Measurements from ENCODE around the genes PRLH and SCLY.

- PRO-cap: no peak
These were observed 112.9 kb upstream of the COPS8 start for GRCh38 chr2:236972557-236973372.

- PRO-cap: no peak
These were observed 21.4 kb upstream of the COPS8 start for GRCh38 chr2:237064171-237064773.

GRCh38 chr2:237213692-237214070 is 128.0 kb downstream of the COPS8 start:
- PRO-cap: no peak

- PRO-cap: no peak
These were observed 145.9 kb downstream of the COL6A3 start for GRCh38 chr2:237267851-237268598.

DNA sequence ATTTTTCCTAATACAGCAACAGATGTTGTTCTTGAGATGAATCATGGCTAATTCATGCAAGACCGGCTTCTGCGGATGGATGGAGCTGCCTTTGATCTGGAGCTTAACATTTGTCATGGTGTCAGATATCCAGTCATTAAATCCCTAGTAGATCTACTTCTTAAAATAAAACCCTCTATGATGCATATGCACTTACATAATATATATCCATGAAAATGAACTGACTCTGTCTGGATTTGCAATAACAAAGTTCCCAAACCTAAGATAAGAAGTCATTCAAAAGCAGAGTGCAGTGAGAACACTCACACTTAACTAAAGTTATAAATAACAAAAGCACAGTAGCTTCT is 114.0 kb downstream of the COL6A3 start:
- PRO-cap: no peak

- PRO-cap: no peak
These were observed 79.4 kb downstream of the COL6A3 start for GRCh38 chr2:237334512-237334992.

DNA sequence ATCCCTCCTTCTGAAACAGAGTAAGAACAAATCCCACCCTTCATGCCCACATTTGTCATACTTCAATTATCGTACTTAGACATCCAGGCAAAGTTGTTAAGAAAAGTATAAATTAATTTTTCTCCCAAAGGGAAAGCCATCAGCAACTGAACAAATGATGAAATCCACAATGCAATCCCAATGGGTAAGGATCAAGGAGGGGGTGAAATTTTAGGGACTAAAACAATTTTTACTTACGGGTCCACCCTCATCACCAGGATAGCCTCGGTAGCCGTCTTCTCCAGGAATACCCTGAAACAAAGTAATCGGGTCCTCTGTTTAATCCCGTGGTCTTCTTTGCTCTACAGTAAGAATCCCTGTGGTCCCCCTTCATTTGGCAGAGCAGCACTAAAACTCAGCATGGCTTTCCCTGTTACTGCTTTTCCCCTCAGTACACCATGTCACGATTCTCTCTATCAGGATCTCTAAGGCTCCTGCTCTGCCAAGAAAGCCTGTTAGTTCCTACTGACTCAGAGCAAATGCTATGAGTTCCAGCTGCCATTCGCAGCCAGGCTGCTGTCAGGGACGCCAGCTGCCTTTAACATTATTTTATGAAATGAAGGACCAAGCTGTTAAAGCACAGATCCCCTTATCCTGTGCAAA is 53.0 kb downstream of the COL6A3 start:
- PRO-cap: no peak

GRCh38 chr2:237411730-237412529 is 2.0 kb downstream of the COL6A3 start:
- PRO-cap: no peak

DNA sequence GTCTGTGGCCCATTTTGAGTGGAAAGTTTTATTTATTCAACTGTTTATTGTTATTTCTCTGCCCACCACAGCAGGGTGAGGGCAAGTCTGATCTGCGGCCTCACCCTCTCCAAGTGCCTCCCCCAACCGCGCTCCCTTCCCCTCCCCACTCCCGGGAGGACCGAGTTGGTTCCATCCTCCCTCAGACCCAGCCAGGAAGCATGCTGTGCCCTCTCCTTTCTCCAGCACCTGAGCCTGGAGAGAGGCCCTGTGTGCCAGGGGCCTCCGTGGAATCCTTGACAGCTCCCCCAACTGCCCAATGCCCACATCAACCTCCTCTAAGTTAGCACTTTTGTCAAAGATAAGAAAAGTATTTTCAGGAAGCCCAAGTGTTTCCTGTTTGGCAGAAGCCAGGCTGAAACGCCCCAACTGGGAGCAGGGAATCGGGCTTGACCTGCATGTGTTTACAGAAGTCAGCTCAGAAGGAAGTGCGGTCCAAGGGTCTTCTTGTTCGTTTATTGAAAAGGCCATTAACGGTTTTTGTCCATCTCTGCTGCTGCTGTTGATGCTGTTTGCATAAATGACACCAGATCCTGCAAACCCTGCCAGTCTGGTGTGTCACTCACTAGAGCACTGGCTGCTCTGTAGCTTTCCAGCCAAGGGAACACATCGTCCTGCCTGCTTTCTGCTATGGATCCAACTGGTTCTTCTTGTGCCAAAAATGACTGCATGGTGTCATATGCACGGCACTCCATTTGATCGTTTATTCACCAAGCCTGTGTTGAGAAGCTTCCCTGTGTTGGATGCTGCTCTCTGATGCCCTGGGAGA is 35.3 kb upstream of the COL6A3 start:
- PRO-cap: no peak

- PRO-cap: no peak
These were observed 35.6 kb upstream of the MLPH start for GRCh38 chr2:237451401-237451839.

GRCh38 chr2:237503291-237503655 is 16.2 kb downstream of the MLPH start:
- PRO-cap: no peak

DNA sequence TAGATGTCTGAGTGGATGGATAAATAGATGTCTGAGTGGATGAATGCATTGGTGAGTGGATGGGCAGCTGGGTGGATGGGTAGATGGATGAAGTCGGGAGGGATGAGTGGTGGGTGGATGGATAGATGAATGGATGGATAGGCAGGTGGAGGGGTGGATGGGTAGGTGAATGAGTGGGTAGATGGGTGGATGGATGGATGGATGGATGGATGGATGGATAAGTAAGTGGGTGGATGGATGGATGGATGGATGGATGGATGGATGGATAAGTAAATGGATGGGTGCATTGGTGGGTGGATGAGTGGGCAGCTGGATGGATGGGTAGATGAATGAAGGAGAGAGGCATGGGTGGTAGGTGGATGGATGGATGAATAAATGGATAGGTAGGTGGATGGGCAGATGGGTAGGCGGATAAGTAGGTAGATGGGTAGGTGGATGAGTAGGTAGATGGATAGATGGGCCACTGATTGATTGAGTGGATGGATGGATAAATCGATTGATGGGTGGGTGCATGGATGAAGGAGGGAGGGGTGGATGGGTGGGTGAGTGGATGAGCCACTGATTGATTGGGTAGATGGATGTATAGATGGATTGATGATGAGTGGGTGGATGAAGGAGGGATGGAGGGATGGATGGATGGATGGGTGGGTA is 30.6 kb downstream of the MLPH start:
- PRO-cap: no peak

GRCh38 chr2:237540766-237541381 is 25.5 kb upstream of the PRLH start:
- PRO-cap: no peak

- PRO-cap: no peak
These were observed at the start of gene PRLH for GRCh38 chr2:237566426-237566696. TSS of gene PRLH (plus strand) at chr2:237566574.

- PRO-cap: no peak
These were observed 34.6 kb downstream of the LRRFIP1 start for GRCh38 chr2:237661906-237662540.

DNA sequence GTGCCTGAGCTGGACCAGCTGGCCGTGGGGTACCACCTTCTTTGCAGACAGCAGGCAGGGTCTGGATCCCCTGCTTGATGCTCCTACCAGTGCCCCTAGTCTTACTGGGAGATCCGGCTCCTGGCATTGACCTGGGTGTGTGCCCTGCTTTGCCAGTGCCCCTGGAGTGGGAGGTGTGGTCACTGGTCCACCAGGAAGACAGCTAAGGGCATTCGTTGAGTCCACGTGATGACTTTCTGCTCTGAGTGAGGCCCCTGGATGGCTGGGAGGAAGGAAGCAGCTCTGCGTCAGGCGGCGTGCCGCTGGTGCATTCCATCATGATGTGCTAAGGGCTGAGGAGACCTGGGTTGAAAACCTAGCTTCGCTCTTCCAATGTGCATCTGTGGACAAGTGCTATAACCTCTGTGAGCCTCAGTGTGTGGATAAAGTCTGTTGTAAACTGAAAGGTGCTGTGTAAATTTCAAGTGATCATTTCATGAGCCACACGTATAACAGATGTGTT is 59.5 kb downstream of the LRRFIP1 start:
- PRO-cap: no peak

DNA sequence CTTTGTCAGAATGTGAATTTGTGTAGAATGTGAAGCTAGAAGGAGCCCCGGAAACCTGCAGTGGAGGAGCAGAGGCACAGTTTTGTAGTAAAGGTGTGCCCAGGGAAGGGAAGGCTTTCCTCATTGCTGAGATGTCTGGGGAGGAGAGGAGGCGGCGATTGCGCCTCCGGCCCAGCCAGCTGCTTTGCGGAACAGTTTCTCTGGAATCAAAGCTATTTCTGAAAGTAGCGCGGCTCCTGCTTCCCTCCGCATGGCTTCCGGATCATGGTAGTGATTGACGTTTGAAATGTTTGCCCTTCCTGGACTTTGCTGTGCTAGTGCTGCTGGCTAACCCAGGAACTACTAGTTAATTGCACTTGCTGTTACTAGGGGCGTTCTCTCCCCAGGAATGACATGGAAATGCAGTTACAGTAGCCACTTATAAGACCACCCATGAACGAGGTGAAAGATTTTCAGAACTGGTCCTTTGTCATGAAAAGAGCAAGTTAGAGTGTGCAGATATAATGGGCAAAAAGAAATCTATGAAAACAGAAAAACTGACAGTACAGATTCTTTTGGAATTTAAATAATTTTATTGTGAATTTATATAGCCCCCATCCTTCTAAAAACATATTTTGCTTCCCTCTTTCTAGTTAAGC is 82.9 kb upstream of the RBM44 start:
- PRO-cap: no peak

DNA sequence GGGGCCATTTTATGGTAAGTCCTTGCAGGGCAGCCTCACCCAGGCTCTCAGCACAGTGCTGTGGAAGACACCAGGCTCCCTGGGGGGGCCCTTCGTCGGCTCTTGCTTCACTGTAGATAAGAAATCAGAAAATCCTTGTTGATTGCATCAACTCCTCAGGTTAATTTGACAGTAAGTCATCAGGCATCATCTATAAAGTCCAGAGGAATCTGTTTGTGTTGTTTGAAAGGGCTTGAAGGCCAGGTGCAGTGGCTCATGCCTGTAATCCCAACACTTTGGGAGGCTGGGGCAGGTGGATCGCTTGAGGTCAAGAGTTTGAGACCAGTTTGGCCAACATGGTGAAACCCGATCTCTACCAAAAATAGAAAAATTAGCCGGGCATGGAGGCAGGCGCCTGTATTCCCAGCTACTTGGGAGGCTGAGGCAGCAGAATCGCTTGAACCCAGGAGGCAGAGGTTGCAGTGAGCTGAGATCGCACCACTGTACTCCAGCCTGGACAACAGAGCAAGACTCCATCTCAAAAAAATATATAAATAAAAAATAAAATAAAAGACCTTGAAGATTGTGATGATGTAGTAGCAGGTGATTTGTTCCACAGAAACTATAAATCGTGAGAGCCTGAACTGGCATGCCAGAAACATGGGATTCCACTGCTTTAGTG is 43.0 kb upstream of the RBM44 start:
- PRO-cap: no peak

DNA sequence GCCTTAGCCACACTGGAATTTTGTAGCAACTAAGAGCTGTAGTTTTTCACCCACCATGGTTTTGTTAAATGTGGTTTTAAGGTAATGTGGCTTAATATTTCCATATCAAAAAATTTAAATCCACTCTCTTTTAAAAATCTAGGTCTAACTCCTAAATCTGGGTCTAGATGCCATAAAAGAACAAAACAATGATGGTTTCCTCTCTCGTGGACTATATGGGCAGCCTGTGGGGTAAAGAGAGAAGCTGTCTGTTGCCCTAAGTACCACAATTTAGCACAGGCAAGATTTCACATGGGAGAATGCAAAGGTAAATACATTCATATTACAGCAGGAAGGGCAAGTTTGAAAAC is 13.4 kb upstream of the RBM44 start:
- PRO-cap: no peak

- PRO-cap: bidirectional peak, plus-strand start at chr2:238061040, minus-strand start at chr2:238060867
These were observed at the start of gene SCLY for GRCh38 chr2:238060931-238061521. TSS of gene SCLY (plus strand) at chr2:238061001.